Transverse colon (tissue), 4 donors: Measurements from ENCODE around the gene DDX11.

- PRO-cap = no peak
- RAMPAGE, long total RNA, 4 experiments = start-site peak on the plus strand in 1 of 4 experiments, at chr12:28247831-28248429 at its widest, 32 reads per replicate
Observed at GRCh38 chr12:28247655-28248592, 57.7 kb downstream of the CCDC91 start.

DNA sequence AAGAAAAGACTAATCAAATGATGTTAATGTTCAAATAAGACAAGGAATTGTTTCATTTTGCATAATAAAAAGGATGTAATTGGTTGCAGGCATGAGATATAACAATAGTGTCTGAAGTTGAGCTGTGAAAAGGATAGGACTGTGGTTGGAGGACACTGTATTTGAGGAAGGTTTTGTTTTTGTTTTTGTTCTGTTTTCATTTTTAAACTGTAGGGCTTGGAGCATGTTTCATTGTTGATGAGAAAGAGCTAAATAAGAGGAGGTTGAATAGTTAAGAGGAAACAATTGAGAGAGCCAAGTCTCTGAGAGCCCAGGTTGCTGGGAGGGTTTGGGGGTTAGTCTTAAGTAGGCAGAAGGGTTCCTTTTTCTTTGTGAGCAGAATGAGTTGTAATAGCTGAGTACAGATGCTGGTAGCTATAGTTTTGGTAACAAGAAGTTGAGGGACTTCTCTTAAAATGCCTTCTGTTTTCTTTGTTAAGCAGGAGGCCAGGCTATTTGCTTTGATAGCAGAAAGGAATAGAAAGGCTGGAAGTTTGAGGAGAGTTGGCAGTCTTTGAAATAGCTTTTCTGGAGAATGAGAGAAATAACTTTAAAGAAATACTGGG is 58.4 kb downstream of the CCDC91 start:
- PRO-cap = no peak
- RAMPAGE, long total RNA, 4 experiments = no peak in any of the 4 experiments

GRCh38 chr12:28794297-28794684 is 354.8 kb upstream of the FAR2 start:
- PRO-cap = no peak
- RAMPAGE, long total RNA, 4 experiments = no peak in any of the 4 experiments

- PRO-cap = no peak
- RAMPAGE, long total RNA, 4 experiments = no peak in any of the 4 experiments
Observed at GRCh38 chr12:29112385-29112815, 36.7 kb upstream of the FAR2 start.

DNA sequence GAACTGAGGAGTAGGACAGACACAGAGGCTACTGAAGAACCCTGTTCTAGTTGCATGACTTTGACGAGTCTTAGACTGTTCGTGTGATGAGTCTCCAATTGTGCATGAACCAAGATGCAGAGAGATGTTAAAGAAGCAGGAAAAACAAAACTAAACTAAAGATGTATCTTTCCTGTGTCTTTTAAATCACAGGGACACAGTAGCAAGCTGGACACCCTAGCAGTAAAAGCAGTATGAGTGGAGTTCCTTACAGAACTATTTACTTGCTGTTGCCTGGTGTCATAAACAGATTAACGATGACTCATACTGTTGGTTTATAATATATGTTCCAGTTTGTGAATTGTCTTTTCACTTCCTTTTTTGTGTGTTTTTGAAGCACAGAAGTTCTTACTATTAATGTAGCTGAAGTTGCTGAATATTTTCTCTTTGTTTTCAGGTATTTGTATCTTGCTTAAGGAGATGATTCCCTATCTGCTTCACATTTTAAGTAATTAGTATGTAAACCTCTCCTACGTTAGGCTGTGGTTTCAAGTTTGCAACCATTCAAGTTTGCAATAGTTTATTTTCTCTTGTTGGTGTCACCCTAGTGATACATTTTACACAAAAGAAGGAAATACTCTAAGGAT is 15.7 kb downstream of the FAR2 start:
- PRO-cap = unidirectional peak, minus-strand start at position 224 of the sequence
- RAMPAGE, long total RNA, 4 experiments = no peak in any of the 4 experiments

GRCh38 chr12:29170728-29171046 is 21.6 kb downstream of the FAR2 start:
- PRO-cap = no peak
- RAMPAGE, long total RNA, 4 experiments = no peak in any of the 4 experiments

GRCh38 chr12:29208496-29209275 is 59.6 kb downstream of the FAR2 start:
- PRO-cap = no peak
- RAMPAGE, long total RNA, 4 experiments = start-site peak on the plus strand in 1 of 4 experiments, at chr12:29208704-29208880 at its widest, 5 reads per replicate

DNA sequence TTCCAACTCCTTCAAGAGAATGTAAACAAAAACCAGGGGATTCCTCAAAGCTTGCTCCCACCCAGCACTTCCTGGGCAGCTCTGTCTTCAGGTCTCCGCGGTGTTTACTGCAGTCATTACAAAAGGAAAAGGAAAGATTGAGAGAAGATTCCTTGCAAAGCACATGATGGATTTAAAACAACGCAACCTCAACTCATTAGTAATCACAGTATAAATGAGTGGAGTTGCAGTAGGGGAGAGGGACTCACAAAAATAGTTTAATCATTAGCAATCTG is 49.6 kb upstream of the OVCH1 start:
- PRO-cap = no peak
- RAMPAGE, long total RNA, 4 experiments = no peak in any of the 4 experiments

- PRO-cap = no peak
- RAMPAGE, long total RNA, 4 experiments = start-site peak on the minus strand in 1 of 4 experiments, at chr12:29701719-29701818 at its widest, 5 reads per replicate
Observed at GRCh38 chr12:29701336-29702143, 82.2 kb downstream of the TMTC1 start.

- PRO-cap = no peak
- RAMPAGE, long total RNA, 4 experiments = no peak in any of the 4 experiments
Observed at GRCh38 chr12:30200757-30201167, 417.0 kb upstream of the TMTC1 start.

- PRO-cap = no peak
- RAMPAGE, long total RNA, 4 experiments = no peak in any of the 4 experiments
Observed at GRCh38 chr12:30345891-30346550, 349.6 kb downstream of the IPO8 start.

- PRO-cap = no peak
- RAMPAGE, long total RNA, 4 experiments = no peak in any of the 4 experiments
Observed at GRCh38 chr12:30630647-30631269, 64.9 kb downstream of the IPO8 start.

GRCh38 chr12:30694447-30694861 is 1.2 kb downstream of the IPO8 start:
- PRO-cap = no peak
- RAMPAGE, long total RNA, 4 experiments = no peak in any of the 4 experiments

GRCh38 chr12:30694862-30695246 is 815 bp downstream of the IPO8 start:
- PRO-cap = bidirectional peak, plus-strand start at chr12:30695078, minus-strand start at chr12:30695073
- RAMPAGE, long total RNA, 4 experiments = no peak in any of the 4 experiments

DNA sequence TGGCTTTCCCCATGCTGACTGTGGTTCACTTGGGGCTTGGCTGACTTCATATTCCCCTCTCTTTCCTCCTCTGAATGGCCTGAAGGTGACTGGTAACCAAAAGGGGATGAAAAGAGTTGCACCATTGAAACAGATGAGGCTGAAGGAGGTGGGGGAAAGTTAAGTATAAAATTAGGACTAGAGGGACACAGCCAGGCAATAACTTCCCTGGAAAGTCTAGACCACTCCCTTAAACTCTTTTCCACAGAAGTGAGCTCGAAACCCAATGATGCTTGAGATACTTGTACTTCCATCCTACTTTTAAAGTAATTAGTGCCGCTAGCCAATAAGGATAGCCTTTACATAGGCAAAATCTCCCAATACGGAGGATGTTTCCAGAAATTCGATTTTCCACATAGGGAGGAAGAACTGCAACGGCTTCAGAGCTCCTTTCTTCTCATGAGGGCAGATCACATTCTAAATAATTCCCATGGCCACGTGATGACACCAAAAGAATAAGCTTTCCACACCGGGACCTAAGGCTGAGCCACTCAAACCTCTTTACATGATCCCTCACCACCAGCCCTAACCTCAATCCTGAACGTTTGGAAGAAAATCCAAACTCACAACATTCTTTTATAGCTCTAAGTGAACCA is 1.2 kb downstream of the CAPRIN2 start:
- PRO-cap = no peak
- RAMPAGE, long total RNA, 4 experiments = no peak in any of the 4 experiments

GRCh38 chr12:31005776-31006376 is 67.8 kb upstream of the DDX11 start:
- PRO-cap = no peak
- RAMPAGE, long total RNA, 4 experiments = no peak in any of the 4 experiments

- PRO-cap = unidirectional peak, plus-strand start at chr12:31073863; bidirectional peak, plus-strand start at chr12:31074227, minus-strand start at chr12:31074085
- RAMPAGE, long total RNA, 4 experiments = start-site peak on the plus strand in 4 of 4 experiments, at chr12:31073835-31074271 at its widest, 19 to 176 reads per replicate; start-site peak on the minus strand in 1 of 4 experiments, at chr12:31073734-31073786 at its widest, 13 reads per replicate
Observed at GRCh38 chr12:31073448-31074610, at the start of gene DDX11. Gene DDX11, plus strand, starts transcription at chr12:31073860.

GRCh38 chr12:31506931-31507373 is 84.0 kb downstream of the DENND5B start:
- PRO-cap = no peak
- RAMPAGE, long total RNA, 4 experiments = no peak in any of the 4 experiments

DNA sequence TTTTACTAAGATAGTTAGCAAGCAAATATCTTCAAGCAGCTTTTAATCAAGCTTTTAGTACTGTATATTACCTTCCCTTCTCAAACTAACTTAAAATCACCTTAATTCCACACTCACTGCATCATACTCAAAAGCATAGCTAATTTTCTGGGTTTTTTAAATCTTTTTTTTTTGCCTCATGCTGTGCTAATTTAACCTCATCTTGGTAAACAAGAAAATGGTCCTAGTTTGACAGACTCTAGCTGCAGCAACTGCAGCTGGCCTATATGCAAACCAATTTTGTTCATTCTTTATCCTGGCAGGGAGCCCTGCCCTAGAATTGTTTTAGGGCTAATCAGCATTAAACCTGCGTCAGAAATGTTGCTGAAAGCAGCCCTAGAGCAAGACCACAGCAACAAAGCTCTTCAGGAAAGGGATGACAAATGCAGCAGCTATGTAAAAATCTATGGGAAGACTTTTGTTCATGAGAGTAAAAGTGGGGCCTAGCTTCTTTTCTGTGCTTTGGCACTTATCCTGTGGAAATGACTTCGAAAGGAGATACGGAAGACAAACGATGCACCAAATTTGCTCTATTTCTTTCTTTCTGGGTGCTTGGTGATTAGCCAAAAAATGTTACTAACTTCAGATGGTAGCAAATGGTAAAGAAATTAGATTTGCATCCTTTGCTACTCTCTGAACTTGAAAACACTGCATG is 72.2 kb downstream of the DENND5B start:
- PRO-cap = no peak
- RAMPAGE, long total RNA, 4 experiments = no peak in any of the 4 experiments

DNA sequence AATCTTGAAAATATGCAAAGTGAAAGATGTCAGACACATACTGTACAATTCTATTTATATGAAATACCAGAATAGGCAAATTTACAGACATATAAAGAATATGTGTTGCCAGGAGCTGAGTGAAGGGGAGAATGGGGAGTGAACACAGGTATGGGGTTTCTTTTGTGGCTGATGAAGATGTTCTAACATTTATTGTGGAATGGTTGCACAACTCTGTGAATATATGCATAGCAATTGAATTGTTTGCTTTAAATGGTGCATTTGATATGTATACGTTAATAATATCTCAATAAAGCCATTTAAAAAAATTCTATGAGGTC is 65.6 kb downstream of the DENND5B start:
- PRO-cap = no peak
- RAMPAGE, long total RNA, 4 experiments = no peak in any of the 4 experiments